Ascending aorta (tissue), 1 donor: ENCODE measurements around the genes FOXN3 and NRDE2.

GRCh38 chr14:89340014-89340391 lies 77.0 kb downstream of the FOXN3 start:
- PRO-cap = no peak

GRCh38 chr14:89368381-89369523 lies 48.3 kb downstream of the FOXN3 start:
- PRO-cap = no peak

- PRO-cap = no peak
Observed at GRCh38 chr14:89409250-89409883, 7.7 kb downstream of the FOXN3 start.

- PRO-cap = no peak
Observed at GRCh38 chr14:89411973-89412735, 4.9 kb downstream of the FOXN3 start.

- PRO-cap = bidirectional peak, plus-strand start at chr14:89417287, minus-strand start at chr14:89417128
Observed at GRCh38 chr14:89416830-89417458, at the start of gene FOXN3. TSS of gene FOXN3 (minus strand) at chr14:89417233.

- PRO-cap = no peak
Observed at GRCh38 chr14:89429480-89429941, 12.5 kb upstream of the FOXN3 start.

- PRO-cap = no peak
Observed at GRCh38 chr14:89493649-89494527, 76.9 kb upstream of the FOXN3 start.

DNA sequence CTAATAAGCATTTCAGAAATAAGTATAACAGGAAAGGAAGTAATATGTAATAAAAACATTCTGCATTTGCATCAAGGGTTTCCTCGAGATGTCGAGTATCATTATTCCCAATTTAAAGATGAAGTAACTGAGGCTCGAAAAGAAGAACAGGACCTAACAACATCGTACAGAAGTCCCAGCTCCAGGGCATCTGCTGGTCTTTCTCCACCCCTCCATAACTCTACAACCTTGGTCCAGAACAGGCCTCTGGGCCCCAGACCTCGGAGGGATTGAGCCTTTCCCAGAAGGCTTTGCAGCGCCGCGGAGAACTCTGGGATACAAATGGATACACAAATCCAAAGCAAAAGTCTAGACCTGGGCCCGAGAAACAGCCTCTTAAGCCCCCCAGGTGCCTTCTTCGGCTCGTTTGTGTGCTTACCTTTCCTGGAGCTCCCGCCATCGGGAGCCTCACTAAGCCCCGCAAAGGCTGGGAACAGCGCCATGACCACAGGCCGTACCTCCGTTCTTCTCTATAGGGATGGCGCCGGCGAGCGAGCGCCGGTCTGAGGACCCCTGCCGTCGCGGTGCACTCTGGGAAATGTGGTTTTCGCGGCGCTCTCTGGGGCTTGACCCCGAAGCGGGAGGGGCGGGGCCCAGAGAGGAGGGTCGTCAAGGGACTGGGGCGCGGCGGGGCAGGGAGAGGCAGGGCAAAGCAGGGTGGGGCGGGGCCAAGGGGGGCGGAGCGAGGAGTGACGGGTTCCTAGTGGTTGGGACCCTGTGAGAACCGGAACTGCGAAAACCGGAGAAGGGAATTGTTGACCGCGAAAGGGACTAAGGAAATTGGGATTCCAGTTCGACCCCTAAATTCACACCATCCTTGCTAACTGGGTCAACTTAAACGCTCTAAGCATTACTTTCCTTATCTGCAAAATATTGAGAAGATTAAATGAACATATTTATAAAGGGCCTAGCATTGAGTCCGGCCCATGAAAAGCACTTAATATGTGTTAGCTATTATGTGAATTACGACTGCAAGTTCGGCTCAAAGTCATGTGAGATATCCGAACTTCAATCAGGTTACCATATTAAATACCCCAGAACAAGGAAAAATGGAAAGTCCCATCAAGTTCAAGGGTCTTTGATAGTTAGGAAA lies at the start of gene NRDE2:
NRDE2 (minus strand) TSS at position 519 of the 1,132 bp plus-strand sequence.
- PRO-cap = bidirectional peak, plus-strand start at position 768 of the sequence, minus-strand start at position 579 of the sequence

DNA sequence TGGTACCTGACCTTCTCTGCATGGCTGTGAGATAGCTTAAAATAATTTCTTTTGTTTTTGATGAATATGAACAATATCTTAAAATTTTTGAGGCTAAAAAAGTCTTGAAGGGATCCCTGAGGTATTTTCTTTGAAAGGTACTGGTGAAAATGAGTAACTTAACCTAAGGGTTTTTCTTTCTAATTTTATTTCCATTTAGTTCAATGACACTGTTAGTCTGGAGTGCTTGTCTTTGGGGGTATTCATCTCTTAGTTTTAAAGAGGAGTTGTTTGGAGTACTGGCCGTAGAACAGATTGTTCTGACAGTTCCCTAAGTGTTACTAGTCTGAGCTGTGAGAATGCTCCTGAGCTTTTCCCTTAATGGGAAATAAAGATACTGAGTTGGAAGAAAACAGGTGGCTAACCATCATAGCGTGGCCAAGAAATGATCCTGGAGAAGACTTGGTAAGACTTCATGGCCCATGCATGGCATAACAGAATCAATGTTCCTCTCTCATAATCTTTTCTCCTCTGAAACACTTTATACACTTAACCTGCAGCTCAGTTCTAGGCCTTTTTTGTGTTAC lies 6.1 kb downstream of the CALM1 start:
- PRO-cap = no peak

GRCh38 chr14:90405287-90406182 lies 8.7 kb downstream of the CALM1 start:
- PRO-cap = no peak

DNA sequence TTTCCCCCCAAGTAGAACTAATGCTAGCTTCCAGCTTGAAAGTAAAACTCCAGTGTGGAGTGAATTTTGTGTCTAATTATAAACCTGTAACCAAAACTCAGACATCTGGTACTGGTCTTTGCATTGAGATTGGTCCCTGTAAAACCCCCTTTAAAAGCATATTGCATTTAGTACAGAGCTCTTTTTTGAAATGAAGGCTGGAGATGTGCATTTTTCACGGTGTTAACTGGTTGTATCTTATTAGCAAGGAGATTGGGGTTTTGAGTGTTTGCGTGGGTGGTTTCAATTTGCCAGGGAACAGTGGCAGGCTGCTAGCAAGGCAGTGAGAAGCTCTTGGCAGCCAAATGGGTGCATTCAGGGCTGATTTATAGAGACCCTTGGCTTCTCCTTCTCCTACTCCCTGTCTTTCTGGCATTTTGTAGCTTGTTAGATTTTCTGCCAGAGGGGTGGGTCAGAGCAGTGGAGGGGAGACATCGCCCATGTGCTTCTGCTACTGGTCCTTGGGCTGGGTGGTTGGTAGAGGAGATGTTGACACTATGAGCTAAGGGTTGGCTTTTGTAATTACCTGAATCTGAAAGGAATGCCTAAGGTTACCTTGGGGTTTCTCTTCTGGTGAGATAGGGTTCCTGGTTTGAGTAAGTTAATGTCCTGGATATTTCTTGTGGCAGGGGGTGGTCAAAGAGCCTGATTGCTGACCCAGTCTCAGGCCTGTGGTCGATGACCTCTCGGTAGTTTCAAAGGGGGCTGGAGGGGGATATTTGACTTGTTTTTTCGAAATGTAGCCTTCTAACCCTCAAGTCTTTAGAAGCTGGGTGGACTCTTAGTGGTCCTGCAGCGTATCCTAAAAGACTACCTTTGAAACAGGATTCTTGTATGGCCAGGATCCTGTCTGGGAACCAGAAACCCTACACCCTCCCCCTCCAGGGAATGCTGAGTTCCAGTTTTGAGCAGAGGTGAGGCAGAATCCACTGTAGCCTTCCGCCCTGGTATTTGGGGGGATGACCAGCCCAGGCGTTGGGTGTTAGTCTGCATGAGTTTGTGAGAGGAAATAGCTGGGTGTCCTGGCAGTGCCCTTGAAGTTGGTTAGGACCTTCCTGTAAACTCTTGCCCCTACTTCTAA lies 9.7 kb downstream of the CALM1 start:
- PRO-cap = no peak

GRCh38 chr14:90675302-90675805 lies 140.9 kb downstream of the TTC7B start:
- PRO-cap = unidirectional peak, minus-strand start at chr14:90675522

DNA sequence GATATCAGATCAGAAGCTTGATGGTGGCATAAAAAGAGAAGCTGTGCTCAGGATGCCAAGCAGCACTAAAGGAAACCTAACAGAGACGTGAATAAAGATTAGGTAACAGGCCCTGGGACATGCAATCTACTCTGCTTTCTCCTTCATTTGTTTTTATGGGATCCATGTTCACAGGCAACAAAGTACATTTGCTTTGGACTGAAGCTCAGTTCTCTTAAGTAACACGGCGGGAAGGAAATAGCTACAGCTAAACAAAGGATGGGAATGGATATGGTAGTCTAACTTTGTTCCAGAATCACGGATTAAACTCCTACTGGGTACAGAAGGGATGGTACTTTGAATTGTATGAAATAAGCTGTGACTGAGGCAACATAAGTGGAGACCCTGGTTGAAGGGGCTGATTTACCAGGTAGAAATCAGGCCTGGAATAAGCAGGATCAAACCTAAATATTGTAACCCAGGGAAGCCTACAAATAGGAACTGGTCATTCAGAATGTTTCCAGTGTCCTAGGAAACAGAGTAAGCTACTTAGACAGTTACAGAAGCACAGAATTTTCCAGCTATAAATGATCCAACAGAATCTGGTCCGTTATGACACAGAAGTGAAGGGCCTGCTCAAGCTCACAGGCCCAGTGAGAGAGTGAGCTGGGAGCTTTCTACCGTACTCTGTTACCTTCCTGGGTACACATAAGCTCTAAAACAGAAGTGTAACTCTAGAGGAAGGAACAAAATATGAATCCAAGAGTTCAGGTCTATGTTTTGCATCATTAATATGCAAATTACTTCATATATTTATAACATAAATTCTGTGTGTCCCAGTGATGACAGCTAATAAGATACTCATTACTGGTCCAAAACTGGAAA lies 119.2 kb downstream of the TTC7B start:
- PRO-cap = unidirectional peak, plus-strand start at position 592 of the sequence

- PRO-cap = no peak
Observed at GRCh38 chr14:91009490-91009911, 50.9 kb downstream of the RPS6KA5 start.

DNA sequence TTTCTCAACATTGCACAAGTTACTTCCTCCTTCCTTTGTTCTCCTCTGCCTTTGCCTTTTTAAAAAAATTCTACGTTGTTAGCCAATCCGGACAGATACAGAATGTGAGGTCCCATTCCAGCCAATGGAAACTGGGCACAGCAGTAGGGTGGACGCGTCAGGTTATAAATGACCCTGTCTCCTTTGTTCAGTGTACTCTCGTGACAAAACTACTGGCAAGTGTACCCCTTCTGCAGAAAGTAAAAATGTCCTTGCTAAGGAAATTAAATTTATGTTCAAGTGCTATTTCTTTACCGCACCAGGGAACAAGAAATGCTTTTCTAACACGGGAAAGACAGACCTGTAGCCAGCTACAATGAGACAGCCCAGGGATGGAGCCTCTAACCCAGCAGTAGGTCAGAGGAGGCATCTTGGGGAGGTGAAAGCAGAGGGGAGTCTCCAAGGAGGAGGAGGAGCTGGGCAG lies 26.2 kb upstream of the DGLUCY start:
- PRO-cap = no peak

DNA sequence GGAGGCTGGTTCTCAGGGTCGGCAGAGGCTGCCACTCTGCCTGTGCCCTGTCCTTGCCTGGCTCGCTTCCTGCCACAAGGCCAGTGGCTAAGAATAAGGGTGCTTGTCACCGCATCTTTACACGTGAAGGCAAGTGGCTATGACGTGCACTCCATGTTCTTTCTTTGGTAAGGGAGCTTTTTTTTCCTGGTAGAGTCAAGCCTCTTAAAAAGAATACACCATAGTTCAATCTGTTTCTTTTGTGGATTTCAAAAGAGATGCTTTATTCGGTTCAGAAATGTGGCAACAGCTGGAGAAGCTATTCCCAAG lies 18.6 kb upstream of the DGLUCY start:
- PRO-cap = no peak

GRCh38 chr14:91125675-91126407 lies 12.0 kb downstream of the DGLUCY start:
- PRO-cap = no peak

DNA sequence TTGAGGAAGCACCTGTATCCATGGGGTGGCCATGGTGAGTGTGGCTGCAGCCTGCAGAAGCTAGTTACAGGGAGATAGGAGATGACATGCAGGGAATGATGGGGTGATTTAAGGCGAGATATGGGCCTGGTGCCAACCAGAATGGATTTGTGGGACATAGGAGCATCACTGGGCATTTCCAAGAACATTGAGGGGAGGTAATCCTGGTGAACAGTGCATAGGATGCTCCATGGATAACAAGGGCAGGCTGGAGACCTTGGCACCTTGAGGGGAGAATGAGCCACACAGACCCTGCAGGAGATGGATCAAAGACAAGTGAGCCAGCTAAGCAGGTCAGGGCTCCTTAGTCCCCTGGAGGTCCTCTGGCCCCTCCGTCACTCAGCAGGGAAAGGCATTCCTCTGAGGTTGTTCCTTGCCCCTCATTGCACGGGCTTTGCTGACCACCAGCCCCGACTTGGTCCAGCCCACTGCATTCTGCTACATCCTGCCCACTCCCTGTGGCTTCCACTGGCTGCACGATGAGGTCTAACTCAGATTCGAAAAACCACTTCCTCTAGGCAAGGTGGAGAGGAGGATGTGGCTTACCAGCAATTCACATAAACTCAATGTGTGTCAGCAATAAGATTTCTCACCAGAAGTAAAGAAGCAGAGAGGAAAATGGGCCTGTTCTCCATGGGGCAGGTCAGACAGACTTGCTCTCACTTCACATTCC lies 15.0 kb downstream of the GPR68 start:
- PRO-cap = no peak

DNA sequence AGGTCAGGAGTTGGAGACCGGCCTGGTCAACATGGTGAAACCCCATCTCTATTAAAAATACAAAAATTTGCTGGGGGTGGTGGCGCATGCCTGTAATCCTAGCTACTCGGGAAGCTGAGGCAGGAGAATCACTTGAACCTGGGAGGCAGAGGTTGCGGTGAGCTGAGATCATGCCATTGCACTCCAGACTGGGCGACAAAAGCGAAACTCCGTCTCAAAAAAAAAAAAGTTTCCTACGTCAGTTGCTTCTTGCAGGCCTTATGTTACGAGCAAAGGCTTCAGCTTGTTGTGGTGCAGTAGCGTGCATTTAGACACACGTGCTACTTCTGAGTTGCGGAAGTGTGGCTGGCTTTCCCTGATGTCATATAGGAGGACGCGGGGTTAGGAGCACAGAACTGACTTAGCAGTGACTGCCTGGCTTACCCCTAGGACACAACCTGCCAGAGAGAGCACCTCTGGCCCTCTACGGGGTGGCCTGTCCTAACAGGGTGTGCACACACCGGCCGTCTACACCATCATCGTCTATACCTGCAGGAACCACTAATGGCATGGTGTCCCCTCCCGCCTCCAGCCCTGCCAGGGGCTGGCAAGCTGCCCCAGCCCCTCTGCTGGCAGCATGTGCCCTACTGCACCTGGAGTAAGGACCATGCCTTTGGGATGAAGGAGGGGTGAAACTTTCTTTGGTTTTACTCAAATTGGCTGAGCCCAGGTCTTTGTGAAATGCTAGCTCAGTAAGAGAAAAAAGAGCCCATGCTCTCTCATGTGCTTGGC lies 1.6 kb upstream of the GPR68 start:
- PRO-cap = no peak

- PRO-cap = no peak
Observed at GRCh38 chr14:91313351-91314291, 69.1 kb upstream of the GPR68 start.